OCI-LY7 (cell line): Measurements from ENCODE around the gene SORBS2.

- PRO-cap: no peak
- RAMPAGE, long total RNA: no peak
Observed at GRCh38 chr4:185713739-185714248, 98.2 kb downstream of the SORBS2 start.

GRCh38 chr4:185737543-185738593, 74.1 kb downstream of the SORBS2 start:
- PRO-cap: no peak
- RAMPAGE, long total RNA: no peak

DNA sequence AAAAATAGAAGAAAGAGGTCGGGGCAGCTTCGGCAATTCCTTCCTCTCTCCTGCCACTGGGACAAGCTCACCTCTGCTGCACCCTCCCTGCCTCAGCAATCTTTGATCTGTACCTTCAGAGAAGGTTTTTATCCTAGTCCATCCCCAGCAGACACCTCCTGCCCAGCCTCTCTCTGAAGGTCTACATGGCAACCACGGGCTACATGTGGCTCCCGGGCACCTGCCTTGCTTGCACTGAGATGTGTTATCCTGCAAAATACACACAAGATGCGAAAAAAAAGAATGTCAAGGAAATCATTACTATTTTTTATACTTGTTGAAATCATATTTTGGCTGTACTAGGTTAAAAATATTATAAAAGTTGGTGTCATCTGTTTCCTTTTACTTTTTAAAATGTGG, 16.7 kb downstream of the SORBS2 start:
- PRO-cap: no peak
- RAMPAGE, long total RNA: no peak

GRCh38 chr4:185800211-185801161, 11.5 kb downstream of the SORBS2 start:
- PRO-cap: no peak
- RAMPAGE, long total RNA: no peak

DNA sequence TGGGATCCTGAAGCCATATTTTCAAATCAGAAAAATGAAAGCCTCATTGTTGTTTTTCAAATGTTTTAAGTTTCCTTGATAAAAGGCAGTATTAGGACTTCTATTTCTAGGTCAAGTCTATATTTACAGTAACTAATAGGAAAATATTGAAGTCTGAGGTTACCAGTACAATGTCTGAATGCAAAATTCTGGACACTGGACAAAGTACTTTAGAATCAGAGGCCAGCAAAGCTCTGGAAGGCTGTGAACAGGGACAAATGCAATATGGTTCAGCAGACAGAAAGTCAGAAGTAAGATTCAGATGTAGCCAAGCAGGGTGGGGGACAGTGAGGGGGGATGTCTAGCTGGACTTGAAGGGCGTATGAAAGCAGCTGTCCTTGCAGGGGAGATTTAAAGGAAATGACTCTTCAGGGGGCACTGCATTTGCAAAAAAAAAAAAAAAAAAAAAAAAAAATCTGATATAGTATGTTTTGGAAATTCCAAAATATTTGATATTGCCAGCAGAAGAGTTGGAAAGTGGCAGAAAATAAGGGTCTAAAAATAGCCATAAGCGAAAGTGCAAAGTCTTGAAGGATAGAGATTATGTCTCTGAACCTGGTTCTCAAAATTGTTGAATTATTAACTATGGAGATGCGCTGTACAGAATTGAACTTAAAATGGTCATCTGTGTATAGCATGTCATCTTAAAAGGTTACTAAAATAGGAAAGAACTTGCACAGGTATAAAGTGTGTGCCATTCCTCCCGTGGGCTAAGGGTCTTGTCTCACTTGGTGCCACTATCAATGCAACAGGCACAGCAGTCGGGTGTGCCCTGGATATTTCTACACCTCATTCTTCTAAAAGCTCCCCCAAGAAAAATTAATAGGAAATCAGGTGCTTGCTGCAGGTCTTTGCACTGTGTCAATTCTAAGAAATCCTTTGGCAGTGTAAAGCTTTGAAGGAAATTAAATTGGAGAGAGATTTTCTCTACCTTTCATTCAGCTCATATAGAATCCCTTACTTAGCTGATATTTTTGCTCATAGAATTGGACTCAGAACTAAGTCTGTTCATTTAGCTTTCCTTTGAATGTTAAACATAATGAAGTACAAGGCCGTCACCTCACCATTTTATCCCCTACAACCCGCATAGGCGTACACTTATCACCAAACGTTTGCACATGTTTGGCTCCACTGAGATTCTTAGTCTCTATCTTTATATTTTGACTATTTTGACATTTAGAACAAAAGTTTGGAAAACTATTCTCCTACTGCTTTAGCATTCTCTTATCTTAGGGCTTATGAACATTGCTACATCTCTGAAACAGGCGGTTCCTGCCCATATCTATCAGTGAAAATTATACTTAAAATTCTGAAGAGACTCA, 2.5 kb downstream of the SORBS2 start:
- PRO-cap: no peak
- RAMPAGE, long total RNA: no peak

DNA sequence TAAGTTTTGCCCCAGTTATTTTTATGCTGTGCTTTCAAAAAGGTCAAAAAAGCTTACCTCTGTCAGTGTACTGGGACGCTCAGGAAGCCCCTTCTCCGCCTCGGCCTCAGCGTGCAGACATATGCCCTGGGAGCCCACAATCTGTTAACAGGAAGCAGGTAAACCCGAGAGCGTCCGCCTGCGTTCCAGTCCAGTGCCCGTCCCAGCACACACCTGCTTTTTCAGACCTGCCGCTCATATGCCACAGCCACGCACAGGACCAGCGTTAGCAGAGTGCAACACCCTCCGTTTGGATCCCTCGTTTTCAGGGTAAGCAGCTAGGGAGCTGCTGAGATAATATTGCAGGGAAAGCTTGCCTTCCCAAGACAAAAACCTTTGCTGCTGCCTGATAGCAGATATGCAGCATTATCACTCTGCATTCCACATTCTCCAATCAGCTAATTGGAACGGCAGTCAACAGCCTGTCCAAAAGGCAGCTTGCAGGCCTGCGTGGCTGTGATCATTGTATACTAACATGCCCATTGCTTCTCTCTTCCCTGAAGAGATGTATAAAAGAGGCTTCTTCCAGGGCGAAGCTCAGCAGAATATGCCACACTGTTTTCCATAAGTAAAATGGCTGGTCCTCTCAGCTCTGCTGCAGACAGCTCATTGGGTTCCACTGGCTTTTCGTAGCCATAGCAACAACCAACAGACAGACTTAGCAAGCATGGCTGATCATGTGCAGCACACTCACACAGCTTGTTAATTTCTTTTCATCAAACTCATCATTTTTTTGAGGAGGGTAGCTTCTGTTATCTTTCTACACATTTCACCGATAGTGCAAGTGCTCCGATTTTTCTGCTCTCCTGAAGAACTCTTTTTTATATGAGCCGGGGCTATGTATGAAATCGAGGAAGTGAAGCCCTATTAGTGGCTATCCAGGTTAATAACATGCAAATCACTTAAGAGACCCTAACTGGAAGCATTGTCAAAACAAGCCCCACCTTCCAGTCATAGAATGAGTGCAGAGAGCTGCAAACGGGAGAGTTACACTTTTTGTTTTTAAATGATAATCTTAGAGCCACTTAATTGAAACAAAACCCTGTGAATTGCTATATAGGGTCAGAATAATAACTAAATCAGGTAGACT, at the start of gene SORBS2:
Gene SORBS2, minus strand, starts transcription at position 588 of the 1,129 bp plus-strand sequence.
- PRO-cap: bidirectional peak, plus-strand start at position 237 of the sequence, minus-strand start at position 143 of the sequence; unidirectional peak, minus-strand start at position 588 of the sequence
- RAMPAGE, long total RNA: no peak

DNA sequence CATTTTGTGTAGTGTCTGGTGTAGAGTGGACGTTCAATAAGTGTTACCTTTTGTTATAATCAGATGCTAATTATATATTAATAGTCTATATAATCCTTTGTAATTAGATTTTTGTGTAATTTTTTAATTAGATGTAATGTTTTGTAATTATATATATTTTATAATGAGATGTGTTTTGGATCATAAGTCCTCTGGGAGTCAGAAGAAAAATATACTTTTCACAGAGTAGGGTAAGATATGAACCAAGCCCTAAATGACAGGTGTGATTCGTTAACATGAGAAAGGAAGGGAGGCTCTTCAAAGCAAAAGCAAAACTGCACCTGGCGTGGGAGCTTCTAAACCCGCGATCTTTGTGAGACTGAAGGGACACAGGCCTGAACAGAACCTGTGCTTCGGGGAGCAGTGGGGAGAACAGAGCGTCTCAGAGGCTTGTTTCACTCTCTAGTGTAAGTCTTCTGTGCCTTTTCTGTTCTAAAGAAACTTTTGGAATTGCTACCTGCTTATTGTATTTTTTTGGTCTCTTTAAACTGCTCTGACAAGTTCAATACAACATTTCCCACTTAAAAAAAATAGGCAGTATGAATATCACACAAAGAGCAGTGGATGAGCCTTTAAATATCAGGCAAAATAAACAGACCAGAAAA, 30.3 kb upstream of the CYP4V2 start:
- PRO-cap: no peak
- RAMPAGE, long total RNA: no peak

DNA sequence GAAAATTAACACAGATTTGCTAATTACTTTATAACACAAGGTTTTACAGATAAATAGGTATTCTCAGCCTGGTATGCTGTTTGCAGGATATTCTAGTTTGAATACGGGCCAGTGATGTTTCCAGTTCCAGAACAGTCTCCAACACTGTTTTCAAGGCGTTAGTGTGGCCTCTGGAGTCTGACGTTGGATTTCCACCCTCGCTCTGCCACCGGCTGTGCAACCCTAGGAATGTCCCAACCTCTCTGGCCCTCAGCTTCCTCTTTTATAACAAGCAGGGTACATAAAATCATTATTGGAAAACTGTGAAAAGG, 23.8 kb upstream of the CYP4V2 start:
- PRO-cap: no peak
- RAMPAGE, long total RNA: no peak

GRCh38 chr4:186172571-186172986, 18.8 kb upstream of the CYP4V2 start:
- PRO-cap: no peak
- RAMPAGE, long total RNA: no peak

DNA sequence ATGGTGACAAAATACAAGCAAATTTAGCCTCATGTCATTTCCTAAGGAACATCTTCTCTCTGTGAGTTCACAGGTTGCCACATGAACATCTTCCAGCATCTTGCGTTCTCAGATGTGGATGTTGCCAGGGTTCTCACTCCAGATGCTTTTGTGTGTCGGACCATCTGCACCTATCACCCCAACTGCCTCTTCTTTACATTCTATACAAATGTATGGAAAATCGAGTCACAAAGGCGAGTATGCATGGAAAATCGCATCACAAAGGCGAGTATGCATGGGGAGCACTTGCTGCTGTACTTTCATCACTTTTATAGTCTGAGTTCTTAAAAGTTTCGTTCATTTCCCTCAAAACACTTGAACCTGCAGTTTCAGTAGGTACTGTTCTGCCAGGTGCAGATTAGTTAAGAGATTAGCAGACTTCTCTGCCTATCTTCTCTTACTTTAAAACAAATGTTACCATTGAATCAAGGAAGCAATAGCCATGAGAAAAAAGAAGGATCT, 15.8 kb upstream of the F11 start:
- PRO-cap: no peak
- RAMPAGE, long total RNA: no peak

- PRO-cap: no peak
- RAMPAGE, long total RNA: no peak
Observed at GRCh38 chr4:186628024-186628479, 72.7 kb upstream of the MTNR1A start.

GRCh38 chr4:186666039-186666827, 57.4 kb downstream of the FAT1 start:
- PRO-cap: no peak
- RAMPAGE, long total RNA: no peak

DNA sequence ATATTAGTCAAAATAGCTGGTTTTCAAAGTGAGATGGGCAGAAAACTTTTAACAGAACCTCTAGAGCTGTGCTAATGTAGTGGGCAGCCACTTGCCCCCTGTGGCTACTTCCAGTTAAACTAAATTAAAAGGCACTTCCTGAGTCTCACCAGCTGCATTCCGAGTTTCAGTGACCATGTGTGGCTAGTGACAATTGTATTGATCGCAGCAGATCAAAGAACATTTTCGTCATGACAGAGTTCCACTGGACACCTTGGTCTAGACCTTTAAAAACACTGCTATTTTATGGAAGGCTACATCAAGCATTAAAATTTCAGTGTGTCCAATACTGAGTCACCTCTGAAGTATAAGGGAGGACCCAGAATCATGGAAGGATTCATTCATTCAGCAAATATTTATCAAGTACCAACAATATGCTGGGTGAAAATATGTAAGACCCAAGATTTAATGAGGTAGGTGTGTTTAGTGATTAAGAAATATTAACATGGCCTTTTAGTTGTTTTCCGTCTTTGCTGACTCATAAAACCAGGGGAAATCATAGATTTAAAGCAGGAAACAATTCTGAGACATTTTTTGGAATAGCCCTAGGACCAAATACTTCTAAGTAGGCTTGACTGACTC, 5.1 kb upstream of the FAT1 start:
- PRO-cap: no peak
- RAMPAGE, long total RNA: no peak

- PRO-cap: no peak
- RAMPAGE, long total RNA: no peak
Observed at GRCh38 chr4:186765564-186766671, 42.3 kb upstream of the FAT1 start.

- PRO-cap: no peak
- RAMPAGE, long total RNA: no peak
Observed at GRCh38 chr4:186901111-186901437, 177.4 kb upstream of the FAT1 start.

- PRO-cap: no peak
- RAMPAGE, long total RNA: no peak
Observed at GRCh38 chr4:186936402-186937394, 213.0 kb upstream of the FAT1 start.

- PRO-cap: no peak
- RAMPAGE, long total RNA: no peak
Observed at GRCh38 chr4:187157286-187157796, 433.7 kb upstream of the FAT1 start.

DNA sequence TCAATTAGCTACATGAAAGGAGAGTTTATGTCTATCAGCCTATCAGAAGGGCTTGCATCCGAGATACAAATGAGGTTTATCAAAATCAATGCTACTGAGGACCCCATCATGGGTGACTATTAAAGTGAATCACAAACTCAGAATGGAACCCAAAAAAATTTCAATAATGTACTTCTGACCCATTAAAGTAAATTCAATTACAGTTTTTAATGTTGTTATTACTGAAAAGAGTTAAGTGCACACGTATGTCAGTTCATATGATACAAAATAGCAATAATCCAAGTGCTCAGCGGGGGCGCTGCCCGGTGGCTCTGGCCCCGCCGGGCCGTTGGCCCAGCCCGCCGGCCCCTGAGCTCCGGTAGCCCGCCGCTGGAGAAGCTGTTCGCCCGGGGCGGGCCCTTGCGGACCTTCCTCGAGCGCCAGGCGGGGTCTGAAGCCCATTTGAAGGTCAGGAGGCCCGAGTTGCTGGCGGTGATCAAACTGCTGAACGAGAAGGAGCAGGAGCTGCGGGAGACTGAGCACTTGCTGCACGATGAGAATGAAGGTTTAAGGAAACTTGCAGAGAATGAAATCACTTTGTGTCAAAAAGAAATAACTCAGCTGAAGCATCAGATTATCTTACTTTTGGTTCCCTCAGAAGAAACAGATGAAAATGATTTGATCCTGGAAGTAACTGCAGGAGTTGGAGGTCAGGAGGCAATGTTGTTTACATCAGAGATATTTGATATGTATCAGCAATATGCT, 599.0 kb downstream of the TRIML1 start:
- PRO-cap: no peak
- RAMPAGE, long total RNA: no peak